Jurkat, Clone E6-1 (cell line): ENCODE measurements around a stretch of chr2.

DNA sequence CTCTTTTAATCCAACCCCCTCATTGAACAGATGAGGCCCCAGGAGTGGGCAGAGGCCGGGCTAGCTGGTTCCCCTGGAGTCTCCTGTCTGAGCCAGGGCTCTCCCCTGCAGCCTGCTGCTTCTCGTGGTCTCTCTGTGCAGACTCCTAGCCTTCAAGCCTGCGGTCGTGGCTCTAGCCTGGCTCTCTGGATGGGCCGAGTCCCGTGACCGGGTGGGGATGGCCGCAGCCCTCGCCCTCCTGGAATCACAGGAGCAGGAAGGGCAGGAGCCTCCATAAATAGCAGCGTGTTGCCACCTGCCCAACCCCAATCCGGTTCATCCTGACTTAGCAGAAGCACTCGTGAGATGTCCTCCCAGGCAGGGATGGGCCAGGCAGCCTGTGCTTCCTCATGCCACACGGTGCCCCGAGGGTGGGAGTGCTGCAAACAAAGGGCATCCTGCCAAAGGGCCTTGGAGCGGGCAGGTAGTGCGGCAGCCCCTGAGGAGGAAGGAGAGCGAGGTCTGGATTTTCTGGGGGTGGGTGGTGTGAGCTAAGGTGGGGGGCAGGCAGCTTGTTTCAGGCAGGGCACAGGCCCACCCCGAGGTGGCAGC, 43.9 kb downstream of the FOSL2 start:
- RRBS: no CpG with 5 or more reads among the region's 18 CpGs

DNA sequence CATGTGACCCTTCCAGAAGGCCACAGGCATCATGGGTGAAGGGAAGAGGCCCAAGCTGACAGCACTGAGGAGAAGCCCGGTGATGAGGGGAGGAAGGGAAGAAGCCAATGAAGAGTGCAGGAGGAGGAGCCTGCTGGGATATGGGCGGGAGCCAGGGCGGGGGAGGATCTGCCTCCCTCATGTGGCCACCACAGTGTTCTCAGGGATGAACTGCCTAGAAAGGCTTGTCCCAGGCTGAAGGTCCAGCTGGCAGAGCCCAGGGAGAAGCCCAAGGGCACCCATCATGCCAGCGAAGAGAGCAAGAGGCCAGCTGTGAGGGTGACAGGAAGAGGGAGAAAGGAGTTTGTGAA, 24.6 kb upstream of the PLB1 start:
- RRBS: no CpG with 5 or more reads among the region's 4 CpGs

GRCh38 chr2:28610333-28611112, 114.7 kb downstream of the PLB1 start:
- RRBS: no CpG with 5 or more reads among the region's 10 CpGs

GRCh38 chr2:28624677-28625824, 126.6 kb upstream of the PPP1CB start:
- RRBS: no CpG with 5 or more reads among the region's 22 CpGs

GRCh38 chr2:28649420-28649896, 102.2 kb upstream of the PPP1CB start:
- RRBS: no CpG with 5 or more reads among the region's 6 CpGs

DNA sequence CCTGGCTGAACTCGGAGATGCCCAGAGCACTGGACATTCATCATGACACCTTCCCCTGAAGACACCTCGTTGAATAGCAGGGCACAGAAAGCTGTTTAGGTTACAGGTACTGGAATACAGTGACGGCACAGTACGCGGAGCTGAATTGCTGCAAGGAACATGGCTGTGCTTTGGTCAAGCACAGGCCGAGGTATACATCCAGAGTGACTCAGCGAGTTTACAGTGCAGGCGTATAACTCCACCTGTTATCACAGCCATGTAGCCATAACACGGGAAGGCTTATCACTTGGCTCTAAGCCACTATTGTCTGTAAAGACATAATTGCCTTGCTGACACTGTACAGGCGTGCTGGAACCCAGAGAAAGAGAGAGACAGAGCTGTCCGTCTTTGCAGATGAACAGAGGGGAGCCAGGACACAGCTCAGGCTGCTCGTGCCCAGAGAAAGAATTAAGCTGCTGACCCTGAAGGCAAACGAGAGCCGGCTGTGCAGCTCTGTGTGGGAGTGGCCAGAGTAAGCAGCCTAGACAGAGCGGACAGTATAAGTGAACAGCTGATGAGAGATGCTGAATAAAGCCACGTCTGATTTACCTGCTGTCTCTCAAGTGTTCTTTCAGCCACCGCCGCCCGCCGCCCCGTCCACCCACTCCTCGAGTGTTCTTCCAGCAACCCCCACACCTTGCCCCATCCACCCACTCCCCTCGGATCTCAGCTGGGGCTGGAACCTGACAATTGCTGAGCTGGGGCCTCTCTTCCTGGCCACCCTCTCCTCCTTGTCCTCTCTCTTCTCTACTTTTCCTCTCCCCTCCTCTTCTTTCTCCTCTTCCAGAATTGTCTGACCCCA, 87.3 kb upstream of the PPP1CB start:
- RRBS: no CpG with 5 or more reads among the region's 23 CpGs

- RRBS: no CpG with 5 or more reads among the region's 12 CpGs
These were observed 73.3 kb upstream of the PPP1CB start for GRCh38 chr2:28678112-28678975.

DNA sequence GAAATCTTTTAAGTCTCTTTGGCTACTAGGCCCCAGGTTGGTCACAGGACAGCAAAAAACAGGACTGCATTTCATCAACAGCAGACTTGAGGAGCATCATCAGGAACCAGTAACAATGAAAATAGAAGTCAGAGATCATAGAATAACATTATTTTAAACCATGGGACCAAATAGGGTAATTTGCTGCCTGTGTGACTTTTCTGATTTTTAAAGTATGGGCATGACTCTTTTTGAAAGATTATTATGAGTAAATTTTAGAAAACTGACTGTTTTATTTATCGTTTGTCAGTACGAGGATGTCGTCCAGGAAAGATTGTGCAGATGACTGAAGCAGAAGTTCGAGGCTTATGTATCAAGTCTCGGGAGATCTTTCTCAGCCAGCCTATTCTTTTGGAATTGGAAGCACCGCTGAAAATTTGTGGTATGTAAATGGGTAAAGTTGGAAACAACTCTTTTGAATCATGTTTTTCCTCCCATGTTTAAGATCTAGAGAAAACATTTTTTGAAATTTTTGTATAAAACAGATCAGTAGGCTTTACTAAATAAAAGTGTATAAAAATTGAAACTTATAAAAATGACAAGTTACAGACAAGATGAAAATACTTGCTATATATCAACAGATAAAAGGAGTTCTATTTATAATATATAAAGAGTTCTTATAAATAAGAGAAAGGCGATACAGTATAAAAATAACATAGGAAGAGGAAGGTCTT, 25.1 kb downstream of the PPP1CB start:
- RRBS: no CpG with 5 or more reads among the region's 7 CpGs

GRCh38 chr2:28798407-28798969, 12.1 kb upstream of the SPDYA start:
- RRBS: no CpG with 5 or more reads among the region's 1 CpG

DNA sequence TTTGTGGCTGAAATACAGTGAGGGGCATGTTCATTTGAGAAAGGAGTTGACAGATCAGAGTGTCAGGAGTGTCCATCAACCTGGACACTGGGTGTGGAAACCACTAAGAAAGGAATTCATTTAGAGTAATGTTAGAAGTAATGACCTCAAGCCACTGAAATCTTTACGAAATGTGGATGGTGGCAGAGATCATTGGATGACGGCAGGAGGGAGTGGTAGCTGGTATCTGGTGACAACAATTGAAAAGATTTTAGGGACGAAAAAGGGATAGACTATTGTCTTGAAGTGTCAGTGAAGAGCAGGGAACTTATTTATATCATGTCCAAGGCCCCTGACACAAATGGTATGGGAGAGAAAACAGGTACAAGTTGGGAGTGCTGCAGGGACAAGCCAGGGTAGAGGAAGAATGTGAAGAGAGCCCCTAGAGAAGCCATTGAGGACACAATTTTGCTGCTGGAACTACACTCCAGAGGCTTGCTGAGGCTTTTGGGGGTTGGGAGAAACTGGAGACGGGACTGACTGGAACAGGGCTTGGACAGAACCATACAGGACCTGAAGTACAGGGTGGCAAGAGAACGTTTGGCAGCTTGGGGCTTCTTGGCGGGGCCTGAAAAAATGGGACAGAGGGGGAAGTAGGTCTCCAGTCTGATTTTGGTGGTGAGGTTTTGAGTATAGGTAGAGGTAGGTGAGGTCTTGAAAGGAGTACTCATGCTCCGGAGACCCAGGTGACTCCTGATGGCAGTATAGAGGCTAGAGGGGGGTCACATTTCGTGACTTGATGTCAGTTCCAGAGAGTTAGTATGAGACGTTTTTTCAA, 29.9 kb downstream of the WDR43 start:
- RRBS: no CpG with 5 or more reads among the region's 9 CpGs

GRCh38 chr2:28947675-28948644, 33.1 kb upstream of the TOGARAM2 start:
- RRBS: no CpG with 5 or more reads among the region's 3 CpGs

- RRBS: no CpG with 5 or more reads among the region's 14 CpGs
These were observed 29.2 kb upstream of the TOGARAM2 start for GRCh38 chr2:28951651-28952541.

GRCh38 chr2:28956295-28956833, 24.7 kb upstream of the TOGARAM2 start:
- RRBS: no CpG with 5 or more reads among the region's 11 CpGs

DNA sequence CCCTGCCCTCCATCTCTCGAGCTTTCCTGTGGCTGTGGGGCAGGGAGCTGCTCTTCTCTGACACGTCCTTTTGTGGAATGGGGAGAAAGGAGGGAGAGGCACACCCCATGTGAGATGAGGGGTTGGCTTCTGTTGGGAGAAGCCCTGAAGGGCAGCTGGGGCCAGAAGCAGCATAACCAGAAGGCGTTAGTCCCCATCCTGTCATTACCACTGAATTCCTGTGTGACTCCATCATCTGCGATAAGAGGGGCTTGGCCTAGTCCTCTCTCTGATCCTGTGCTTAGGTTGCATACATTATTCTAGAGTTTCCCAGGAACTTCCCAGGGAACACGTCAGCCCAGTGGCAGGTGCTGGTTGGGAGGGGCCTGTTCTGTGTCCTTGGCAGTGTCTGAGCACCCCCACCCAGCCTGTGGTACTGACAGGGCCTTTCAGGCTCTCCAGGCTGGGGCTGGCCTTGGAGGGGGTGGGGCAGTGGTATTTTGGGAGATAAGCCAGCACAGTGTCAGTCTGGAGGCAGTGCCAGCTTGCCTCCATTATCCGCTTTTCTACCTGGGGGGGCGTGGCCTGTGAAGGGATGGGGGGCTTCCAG, 4.5 kb upstream of the TOGARAM2 start:
- RRBS: no CpG with 5 or more reads among the region's 7 CpGs

GRCh38 chr2:28993505-28994167, 12.5 kb downstream of the TOGARAM2 start:
- RRBS: no CpG with 5 or more reads among the region's 6 CpGs

DNA sequence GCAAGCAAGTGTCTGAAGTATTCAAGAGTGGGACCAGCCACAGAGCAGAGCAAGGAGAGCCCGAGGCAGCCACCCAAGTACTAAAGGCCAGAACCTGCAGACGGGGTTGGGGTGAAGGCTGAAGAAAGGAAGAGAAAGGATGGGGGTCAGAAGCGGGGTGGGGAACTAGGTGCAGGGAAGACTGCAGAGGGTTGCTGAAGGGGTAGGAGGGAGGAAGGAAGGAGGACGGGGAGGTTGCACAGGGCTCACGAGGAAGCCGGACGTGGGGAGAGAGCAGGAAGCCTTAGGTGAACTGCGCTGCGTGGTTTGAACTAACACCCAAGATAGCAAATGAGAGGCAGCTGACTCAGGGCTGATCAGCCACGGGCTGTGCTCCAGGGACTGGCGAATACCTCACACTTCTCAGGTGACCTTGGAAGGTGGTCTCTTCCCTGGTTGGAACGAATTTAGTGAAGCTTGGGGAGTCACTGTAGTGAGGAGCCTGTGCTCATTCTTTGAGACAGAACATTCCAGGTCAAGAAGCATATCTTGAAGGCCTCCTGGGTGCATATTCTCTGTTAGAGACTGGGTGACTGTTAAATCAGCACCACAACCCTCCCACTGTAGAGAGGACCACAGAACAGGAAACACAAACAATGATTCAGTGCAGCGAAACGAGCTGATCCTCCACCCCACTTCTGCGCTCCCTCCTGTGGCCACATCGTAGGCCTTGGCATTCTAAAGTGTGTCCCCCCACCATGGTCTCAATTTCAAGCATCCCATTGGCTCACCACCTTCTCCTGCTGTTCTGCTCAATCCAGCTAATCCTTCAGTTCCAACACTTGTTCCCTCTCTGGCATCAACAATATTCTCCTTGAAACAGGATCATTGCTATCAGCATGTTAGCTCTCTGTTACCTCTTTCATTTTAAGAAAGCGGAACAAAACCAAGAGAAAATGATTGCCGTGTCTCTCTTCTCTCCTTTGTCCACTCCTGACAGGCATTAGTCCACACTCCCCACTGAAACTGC, 33.8 kb downstream of the TOGARAM2 start:
- RRBS: no CpG with 5 or more reads among the region's 18 CpGs

GRCh38 chr2:29182008-29182551, 66.9 kb downstream of the CLIP4 start:
- RRBS: no CpG with 5 or more reads among the region's 2 CpGs

DNA sequence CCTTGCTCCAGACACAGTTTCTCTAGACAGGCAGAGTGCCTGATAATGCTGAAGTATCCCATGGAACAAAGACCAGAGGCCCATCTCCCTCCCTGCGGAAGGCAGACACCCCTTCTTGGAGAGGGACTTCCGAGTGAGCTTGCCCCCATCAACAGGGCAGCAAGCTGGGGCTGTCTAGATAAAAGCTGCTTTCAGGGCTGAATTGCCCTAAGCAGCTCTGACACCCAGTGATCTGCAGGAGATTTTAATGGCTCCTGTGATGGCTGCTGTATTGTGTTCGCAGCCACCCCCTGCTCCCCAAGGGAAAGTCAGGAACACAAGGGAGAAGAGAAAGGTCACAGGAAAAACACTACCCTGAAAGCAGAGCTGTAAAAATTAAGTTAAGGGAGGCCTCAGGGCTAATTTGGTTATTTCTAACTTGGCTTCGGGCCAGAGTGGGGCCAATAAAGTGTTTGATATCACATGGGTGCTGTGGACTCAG, 147.4 kb downstream of the CLIP4 start:
- RRBS: no CpG with 5 or more reads among the region's 4 CpGs

- RRBS: no CpG with 5 or more reads among the region's 2 CpGs
These were observed 164.6 kb downstream of the CLIP4 start for GRCh38 chr2:29279712-29280237.

GRCh38 chr2:29940729-29941111, 19.3 kb upstream of the ALK start:
- RRBS: no CpG with 5 or more reads among the region's 5 CpGs